Kidney epithelial cell (primary cell): ENCODE data around the genes OTOP1, CYTL1 and WFS1.

GRCh38 chr4:3780145-3780705 is 14.0 kb downstream of the ADRA2C start:
- RAMPAGE, long total RNA: no peak
- RRBS: no CpG with 5 or more reads among the region's 8 CpGs

DNA sequence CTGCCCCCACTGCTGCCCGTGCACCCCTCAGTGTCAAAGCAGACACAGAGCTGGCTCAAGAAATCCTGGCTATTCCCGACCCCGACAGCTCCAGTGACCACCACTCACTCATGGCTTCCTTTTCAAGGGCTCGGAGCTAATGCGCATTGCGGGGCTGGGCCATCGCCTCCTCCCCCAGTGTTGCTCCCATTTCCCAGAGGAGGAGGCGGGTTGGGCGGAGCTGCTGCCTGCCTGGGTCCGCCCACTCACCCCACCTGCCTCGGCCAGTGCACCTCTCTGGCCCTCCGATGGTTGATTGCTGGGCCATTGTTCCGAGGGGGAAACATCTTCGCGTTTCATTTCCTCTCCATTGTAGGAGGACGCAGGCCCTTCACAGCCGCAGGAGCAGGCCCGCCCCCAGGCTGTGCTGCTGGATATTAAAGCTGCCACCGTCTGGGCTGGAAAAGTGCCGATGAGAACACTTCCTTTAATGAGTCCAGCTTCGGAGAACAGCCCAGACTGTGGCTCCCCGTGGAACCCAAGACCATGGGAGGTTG is 96.4 kb downstream of the ADRA2C start:
- RAMPAGE, long total RNA: no peak
- RRBS: no CpG with 5 or more reads among the region's 22 CpGs

GRCh38 chr4:4138917-4139328 is 87.8 kb downstream of the OTOP1 start:
- RAMPAGE, long total RNA: no peak
- RRBS: no CpG with 5 or more reads among the region's 4 CpGs

DNA sequence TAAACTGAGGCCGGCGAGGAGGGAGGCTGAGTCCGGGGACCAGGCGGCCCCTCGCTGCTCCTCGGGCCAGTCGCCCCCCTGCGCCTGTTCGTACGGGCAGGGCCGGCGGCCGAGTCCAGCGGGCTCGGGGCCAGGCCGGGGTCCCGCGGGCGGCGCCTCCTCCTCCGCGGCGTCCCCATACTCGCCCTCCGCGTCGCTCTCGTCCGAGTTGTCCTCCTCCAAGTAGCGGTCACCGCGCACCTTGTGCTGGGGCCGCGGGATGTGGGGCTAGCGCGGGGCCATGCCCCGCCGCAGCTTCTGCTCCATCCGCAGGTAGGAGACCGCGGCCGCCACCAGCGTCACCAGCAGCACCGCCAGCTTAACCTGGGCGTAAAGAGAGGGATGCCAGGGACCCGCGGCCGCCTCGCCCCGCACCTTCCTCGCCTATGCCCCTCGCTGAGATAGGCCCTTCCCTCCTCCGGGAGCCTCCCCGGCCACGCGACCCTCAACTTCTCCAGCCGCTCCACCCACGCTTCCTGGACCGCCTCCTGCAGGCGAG is 83.3 kb downstream of the OTOP1 start:
- RAMPAGE, long total RNA: no peak
- RRBS: no CpG with 5 or more reads among the region's 60 CpGs

DNA sequence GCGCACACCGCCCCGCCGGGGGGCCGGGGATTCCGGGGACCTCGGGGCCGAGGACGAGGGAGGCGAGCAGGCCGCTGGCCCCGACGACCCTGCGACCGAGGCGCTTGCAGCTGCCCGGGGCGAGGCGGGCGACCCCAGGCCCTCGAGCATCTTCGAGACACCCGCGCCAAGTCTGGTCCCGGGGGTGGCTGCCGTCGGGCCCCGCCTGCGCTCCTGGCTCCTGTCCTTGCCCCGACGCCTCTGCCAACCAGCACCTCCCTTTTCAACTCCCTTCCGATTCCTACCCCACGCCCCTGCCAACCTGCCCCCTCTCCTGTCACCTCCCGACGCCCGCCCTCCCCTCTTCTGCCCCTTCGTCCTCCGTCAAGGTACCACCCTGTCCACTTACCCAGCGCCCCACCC is at the start of gene OTOP1:
Gene OTOP1 (minus strand): TSS at position 215 of the 402 bp plus-strand sequence.
- RAMPAGE, long total RNA: no peak
- RRBS: 3% methylated on average over 11 of the region's 39 CpGs

- RAMPAGE, long total RNA: no peak
- RRBS: no CpG with 5 or more reads among the region's 6 CpGs
Observed at GRCh38 chr4:4267676-4268336, 19.8 kb upstream of the TMEM128 start.

DNA sequence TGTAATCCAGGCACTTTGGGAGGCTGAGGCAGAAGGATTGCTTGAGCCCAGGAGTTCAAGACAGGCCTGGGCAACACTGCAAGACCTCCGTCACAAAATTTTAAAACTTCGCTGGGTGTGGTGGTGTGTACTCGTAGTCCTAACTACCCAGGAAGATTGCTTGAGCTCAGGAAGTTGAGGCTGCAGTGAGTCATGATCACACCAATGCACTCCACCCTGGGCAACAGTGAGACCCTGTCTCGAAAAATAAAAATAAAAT is 20.1 kb downstream of the LYAR start:
- RAMPAGE, long total RNA: no peak
- RRBS: no CpG with 5 or more reads among the region's 4 CpGs

DNA sequence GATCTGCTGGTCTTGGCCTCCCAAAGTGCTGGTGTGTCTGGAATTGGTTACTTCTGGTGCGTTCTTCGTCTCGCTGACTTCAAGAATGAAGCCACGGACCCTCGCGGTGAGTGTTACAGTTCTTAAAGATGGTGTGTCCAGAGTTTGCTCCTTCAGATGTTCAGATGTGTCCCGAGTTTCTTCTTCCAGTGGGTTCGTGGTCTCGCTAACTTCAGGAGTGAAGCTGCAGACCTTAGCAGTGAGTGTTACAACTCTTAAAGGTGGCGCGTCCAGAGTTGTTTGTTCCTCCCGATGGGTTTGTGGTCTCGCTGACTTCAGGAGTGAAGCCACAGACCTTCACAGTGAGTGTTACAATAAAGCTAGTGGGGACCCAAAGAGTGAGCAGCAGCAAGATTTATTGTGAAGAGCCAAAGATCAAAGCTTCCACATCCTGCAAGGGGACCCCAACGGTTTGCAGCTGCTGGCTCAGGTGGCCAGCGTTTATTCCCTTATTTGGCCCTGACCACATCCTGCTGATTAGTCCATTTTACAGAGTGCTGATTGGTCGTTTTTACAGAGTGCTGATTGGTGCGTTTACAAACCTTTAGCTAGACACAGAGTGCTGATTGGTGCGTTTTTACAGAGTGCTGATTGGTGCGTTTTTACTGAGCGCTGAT is 38.4 kb upstream of the NSG1 start:
- RAMPAGE, long total RNA: no peak
- RRBS: no CpG with 5 or more reads among the region's 20 CpGs

GRCh38 chr4:4387635-4388326 is 879 bp downstream of the NSG1 start:
- RAMPAGE, long total RNA: no peak
- RRBS: 2% methylated on average over 10 of the region's 53 CpGs

- RAMPAGE, long total RNA: no peak
- RRBS: no CpG with 5 or more reads among the region's 3 CpGs
Observed at GRCh38 chr4:4444200-4444874, 57.4 kb downstream of the NSG1 start.

- RAMPAGE, long total RNA: no peak
- RRBS: no CpG with 5 or more reads among the region's 3 CpGs
Observed at GRCh38 chr4:4492583-4492867, 49.3 kb downstream of the STX18 start.

- RAMPAGE, long total RNA: start-site peak on the minus strand at chr4:5019455-5019499, 45 and 63 reads in 2 replicates
- RRBS: no CpG with 5 or more reads among the region's 29 CpGs
Observed at GRCh38 chr4:5019175-5019674, at the start of gene CYTL1. Gene CYTL1 (minus strand): TSS chr4:5019458.

GRCh38 chr4:5443947-5444470 is 264.4 kb downstream of the EVC2 start:
- RAMPAGE, long total RNA: no peak
- RRBS: no CpG with 5 or more reads among the region's 22 CpGs

DNA sequence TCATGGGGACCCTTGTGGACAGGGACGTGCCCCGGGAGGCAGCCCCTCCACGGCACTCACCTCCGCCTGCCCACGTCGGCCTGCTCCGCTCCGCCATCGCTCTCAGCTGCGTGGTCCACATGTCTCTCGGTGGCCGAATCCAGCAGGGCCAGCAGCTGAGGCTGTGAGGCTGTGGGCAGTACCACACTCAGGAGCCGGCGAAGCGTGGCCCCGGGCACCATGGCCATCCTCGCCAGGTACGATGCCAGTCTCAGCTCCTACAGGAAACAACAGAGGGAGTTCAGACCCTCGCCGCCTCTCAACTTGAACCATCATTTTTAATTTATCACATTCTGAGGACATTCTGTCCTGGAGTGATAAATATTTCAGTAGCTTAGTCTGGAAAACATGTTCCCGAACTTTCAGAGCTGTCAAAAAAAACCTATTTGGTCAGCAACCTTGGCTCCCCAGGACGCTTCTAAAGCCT is 139.9 kb downstream of the EVC2 start:
- RAMPAGE, long total RNA: no peak
- RRBS: no CpG with 5 or more reads among the region's 22 CpGs

DNA sequence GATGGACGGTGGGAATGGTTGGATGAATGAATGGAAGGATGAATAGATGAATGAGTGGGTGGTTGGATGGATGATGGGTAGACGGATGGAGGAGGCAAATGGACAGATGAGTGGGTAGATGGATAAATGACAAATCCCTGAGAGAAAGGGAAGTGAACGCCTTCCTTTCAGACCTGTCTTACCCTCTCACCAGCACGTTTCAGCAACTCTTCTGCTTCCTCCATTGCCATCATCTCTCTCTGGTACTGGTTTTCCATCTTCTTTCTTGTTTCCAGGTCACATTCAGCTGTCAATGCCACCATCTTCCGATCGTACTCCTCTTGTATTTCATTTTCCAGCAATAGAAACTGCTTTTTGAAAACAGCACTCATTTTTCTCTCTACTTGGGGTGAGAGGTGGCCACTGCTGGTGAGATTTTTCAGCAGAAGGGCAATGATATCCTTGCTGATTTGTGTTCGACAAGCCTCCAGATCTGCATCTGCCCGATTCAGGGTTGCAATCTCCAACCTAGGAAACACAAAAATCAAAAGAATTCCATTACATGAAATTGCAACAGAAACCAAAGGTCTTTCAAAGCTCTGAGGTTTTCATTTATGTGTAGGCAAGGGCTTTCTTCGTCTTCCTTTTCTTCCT is 67.9 kb downstream of the EVC2 start:
- RAMPAGE, long total RNA: no peak
- RRBS: no CpG with 5 or more reads among the region's 9 CpGs

GRCh38 chr4:5740868-5741323 is 29.9 kb downstream of the EVC start:
- RAMPAGE, long total RNA: no peak
- RRBS: no CpG with 5 or more reads among the region's 3 CpGs

- RAMPAGE, long total RNA: no peak
- RRBS: no CpG with 5 or more reads among the region's 9 CpGs
Observed at GRCh38 chr4:5752449-5752755, 41.4 kb downstream of the EVC start.

DNA sequence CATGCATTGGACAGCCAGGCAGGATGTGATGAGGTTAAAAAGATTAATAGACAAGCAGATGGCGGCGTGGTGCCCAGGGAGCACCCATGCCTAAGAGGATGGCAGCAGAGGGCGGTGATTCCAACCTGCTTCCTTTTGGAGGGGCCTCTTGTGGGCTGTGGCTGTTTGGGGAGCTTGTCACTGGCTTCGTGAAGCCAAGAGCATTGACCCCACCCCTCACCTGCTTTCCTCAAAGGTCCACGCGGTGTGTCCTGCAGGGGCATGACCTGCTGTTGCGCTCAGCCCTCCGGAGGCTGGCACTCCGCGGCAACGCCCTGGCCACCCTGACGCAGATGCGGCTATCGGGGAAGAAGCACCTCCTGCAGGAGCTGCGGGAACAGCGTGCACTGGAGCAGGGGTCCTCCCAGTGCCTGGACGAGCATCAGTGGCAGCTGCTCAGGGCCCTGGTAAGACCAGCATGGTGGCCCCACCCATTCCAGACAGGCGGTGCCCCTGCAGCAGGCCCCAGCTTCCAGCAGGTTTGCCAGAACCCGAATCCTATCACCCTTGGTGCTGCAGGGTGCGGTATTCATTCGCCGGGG is 85.9 kb downstream of the EVC start:
- RAMPAGE, long total RNA: no peak
- RRBS: no CpG with 5 or more reads among the region's 22 CpGs

DNA sequence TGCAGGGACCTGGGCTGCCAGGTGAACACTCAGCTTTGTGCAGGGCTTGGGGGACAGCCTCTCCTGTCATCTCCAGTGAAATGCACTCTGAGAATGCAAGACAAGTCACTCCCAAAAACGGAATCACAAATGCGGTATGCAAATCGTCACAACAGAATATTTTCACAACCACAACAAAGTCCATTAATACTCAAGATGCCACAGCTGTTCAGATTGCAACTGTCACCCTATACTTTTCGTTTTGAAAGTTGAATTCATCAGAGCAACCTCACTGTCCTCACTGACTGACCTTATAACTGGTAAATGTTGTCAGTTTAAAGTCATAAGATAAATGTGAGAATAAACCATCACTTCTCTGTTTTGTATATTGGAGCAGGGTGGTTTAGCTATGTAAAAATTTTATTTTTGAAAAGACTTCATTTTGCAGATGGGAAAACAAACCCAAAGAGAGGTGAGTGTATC is 16.6 kb downstream of the JAKMIP1 start:
- RAMPAGE, long total RNA: no peak
- RRBS: no CpG with 5 or more reads among the region's 4 CpGs

DNA sequence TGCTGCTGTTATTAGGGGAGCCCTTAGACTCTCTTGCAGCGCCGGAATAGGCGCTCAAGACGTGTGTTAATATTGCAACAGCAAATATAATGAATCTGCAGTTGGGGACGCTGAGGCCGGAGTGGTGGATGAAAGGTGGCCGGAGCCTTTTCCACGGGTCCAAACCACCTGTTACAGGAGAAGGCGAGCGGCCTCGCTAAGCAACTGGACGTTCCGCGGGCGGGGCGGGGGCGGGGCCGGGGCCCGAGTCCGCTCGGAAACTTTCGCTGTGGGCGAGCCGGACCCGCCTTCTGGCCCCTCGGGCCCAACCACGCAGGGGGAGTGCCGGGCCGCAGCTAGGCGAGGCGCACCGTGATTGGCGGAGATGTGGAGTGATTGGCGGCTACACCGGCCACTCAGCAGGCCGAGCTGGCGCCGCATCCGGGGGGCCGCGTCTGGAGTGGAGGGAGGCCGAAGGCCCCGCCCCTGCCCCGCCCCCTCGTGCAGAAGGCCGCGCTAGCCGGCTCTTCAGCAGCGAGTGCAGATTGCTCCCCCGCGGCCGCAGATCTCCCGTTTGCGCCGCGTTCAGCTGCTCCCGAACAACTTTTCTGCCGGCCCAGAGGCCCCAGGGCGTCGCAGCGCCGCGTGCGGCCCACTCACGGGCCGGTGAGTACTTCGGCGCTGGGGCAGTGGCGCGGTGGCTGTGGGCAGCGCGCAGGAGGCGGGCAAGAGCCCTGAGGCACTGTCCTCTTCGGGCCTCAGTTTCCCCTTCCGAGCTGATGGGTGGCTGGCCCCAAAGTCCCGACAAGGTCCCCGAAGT is at the start of gene WFS1:
Gene WFS1 (plus strand): TSS at position 481 of the 799 bp plus-strand sequence.
- RAMPAGE, long total RNA: start-site peak on the plus strand centred at position 499 of the sequence, 36 bp wide, 153 and 71 reads in 2 replicates
- RRBS: 2% methylated on average over 42 of the region's 77 CpGs